HCT116 (cell line): ENCODE measurements around a stretch of chr9.

DNA sequence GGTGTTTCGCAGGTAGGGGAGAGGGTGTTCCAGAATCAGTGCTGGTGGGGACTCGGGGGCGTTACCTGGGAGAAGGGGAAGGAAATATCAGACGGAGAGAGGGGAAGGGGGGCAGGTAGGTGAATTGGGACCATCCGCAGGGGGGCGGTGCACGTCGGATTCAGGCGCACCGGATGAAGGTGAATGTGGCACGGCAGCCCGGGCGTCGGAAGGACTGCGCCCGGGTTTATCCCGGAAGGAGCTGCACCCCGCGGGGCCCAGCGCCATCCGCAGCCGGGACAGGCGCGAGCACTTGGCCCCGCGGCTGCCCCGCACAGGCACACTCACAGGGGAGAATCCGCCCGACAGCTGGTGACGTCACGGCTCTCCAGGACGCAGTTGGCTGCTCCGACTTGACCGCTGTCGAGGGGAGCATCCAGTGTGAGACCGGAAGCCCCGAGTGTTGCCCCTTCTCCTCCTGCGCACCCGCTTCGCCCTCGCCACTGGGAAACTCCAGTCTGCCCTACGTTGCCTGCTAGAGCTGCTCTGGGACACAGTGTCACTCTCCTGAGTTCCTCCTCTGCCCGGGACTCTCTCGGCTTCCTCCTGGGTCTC is 1.3 kb downstream of the CD72 start:
- RRBS: 81% methylated on average over 7 of the region's 44 CpGs

- RRBS: no CpG with 5 or more reads among the region's 15 CpGs
Observed at GRCh38 chr9:35699894-35700588, 10.3 kb upstream of the TPM2 start.

DNA sequence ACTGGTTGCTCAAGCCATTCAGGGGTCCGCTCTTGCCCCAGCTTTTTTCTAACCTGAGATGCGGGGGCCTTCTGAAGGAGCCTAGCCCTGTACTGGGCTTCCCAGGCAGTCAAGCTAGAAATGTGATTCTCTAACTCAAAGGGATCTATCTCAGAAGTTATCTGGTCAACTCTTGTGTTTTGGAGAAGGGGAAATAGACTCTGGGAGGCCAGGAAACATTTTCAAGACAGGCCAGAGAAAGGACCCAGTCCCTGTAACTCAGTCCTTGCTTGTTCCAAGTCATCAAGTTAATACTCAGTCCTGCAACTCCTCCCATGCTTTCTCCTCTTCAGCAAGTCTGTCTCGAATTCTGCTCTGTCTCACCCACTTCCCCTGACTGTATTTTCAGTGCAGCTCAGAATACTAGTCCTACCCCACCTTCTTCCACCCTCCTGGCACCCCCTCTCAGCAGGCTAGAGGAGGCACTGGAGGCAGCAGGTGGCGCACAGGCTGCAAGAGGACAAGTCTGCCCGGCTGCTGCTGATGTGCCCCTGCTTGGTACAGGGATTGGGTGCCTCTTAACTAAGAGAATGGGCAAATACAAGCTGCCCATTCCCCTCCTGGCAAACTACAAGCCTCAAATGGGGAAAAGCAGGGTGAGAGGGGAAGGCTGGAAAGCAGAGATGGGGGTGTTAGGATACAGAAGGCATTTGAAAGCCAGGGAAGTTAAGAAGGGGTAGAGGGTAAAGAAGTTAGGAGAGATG is 5.2 kb downstream of the TLN1 start:
- RRBS: no CpG with 5 or more reads among the region's 5 CpGs

DNA sequence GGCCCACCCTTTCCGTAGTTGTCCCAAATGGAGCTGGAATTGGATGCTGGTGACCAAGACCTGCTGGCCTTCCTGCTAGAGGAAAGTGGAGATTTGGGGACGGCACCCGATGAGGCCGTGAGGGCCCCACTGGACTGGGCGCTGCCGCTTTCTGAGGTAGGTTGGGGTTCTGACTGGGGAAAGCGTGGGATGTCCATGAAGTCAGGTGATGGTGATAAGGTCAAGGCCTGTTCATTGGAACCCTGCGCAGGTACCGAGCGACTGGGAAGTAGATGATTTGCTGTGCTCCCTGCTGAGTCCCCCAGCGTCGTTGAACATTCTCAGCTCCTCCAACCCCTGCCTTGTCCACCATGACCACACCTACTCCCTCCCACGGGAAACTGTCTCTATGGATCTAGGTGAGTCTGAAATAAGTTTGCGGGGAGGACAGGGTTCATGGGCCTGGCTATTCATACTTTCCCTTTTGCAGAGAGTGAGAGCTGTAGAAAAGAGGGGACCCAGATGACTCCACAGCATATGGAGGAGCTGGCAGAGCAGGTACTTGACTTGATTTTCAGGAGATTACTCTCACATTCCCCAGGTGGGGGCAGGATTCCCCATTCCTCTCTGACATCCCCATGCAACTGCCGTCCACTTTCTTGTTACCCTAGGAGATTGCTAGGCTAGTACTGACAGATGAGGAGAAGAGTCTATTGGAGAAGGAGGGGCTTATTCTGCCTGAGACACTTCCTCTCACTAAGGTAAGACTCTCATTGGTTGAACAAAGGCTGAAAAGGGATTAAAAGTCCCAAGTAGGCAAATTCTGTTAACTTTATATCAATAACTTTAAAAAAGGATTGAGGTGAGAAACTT is 506 bp downstream of the CREB3 start:
- RRBS: no CpG with 5 or more reads among the region's 15 CpGs

GRCh38 chr9:35740191-35740592 is 7.7 kb downstream of the CREB3 start:
- RRBS: no CpG with 5 or more reads among the region's 5 CpGs

DNA sequence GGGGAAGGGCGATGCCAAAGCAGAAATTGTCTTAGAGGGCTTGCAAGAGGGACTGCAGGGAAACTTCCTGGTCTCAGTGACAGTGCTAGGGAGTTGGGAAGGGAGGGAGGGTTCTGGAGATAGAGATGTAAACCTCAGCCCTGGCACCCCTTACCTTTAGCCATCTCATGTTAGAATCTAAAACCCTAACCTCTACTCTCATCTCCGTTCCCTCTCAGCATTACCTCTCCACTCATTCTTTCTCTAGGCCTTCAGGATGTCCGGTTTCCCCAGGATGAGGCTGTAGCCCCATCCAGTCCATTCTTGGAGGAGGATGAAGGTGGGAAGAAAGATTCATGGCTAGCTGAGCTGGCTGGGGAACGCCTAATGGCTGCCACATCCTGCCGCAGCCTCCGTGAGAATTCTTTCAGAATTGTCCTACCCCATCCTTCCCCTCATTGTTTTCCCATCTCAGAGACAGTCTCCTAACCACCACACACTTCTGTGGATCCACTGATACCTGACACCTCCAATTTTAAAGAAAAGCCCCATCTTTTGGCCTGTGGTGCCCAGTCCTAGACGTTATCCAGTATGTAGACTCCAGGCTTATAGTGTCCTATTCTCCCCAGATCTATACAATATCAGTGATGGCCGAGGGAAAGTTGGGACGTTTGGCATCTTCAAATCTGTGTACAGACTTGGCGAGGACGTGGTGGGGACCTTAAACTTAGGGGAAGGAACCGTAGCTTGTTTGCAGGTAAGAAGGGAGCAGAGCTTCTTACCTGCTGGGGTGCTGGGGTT is 2.1 kb downstream of the RGP1 start:
- RRBS: no CpG with 5 or more reads among the region's 12 CpGs

DNA sequence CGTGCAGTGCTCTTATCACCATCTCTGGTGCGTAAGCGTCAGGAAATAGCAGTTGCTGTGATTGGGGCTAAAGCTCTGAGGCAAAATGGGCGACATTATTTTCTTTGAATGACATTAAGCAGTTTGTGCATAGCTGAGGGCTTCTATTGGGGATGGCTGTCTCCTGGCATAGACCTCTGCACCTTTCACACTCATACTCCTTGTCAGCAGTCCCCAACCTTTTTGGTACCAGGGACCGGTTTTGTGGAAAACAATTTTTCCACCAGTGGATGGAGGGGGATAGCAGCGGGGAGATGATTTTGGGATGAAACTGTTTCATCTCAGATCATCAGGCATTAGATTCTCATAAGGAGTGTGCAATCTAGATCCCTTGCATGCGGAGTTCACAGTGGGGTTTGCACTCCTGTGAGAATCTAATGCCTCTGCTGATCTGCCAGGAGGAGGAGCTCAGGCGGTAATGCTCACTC is 1.2 kb upstream of the MSMP start:
- RRBS: no CpG with 5 or more reads among the region's 8 CpGs

GRCh38 chr9:35844347-35845216 is 15.6 kb downstream of the TMEM8B start:
- RRBS: no CpG with 5 or more reads among the region's 11 CpGs

GRCh38 chr9:35951705-35952227 is 6.2 kb downstream of the OR2S2 start:
- RRBS: no CpG with 5 or more reads among the region's 8 CpGs

DNA sequence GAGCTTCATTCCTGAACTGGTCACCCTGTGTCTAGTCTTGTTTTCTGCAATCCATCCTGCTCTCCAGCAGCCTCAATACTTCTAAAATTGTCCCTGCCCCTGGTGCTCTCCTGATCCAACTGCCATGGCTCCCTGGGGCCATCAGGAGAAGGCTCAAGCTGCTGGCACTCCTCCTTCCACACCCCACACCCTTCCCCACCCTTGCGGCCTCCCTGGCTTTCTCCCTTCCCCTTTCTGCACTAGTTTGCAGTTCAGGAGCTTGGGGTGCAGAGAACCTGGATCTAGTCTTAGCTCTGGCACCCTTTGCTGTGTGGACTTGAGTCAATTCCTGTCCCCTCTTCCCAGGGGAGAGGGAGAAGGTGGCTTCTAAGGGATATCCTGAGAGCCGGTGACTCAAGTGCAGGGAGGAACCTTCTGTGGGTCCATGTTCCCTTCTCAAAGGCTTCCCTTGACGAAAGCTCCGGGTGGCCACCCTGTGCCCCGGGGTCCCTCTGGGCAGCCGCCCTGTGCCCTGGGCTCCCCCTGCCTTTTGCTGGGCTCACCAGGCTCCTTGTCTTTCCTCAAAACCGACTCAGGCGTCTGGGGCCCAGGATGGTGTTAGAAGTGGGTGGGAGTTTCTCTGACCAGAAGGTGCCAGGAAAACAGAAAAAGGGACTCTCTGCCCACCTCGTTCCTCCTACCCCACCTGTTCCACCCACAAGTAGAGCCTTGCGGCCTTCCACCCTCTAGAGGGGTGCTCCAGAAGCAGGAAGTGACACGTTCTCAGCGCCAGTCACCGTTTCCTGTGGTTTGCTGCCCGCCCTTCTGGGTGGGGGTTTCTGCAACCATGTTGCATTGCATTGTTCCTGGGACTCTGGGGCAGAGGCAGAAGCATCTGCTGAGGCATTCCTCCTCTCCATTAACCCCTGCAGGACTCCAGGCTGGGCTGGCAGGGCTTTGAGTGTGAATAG is 15.0 kb downstream of the GLIPR2 start:
- RRBS: 96% methylated on average over 3 of the region's 14 CpGs

DNA sequence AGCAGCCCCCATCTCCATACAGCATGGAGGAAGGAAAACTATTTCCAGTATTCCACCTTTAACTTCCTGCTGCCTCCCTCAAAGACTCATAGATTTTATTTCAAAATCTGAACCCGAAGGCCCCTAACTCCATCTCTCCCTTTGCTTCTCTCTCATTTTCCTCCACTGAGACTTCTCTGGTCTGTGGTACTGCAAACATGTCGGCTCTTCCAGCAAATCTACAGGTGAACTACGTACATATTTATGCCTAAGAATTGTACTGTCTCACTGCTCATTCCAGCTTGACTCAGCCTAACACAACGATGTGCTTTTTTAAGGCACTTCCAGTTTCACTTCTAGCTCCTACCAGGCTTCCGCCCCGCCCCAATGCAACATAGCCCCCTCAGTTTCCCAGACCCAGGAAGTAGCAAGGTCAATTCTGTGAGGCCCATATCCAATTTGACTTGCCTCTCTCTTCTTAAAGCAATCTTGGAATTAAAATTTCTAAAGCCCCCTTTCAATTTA is 70.8 kb upstream of the RNF38 start:
- RRBS: no CpG with 5 or more reads among the region's 6 CpGs

DNA sequence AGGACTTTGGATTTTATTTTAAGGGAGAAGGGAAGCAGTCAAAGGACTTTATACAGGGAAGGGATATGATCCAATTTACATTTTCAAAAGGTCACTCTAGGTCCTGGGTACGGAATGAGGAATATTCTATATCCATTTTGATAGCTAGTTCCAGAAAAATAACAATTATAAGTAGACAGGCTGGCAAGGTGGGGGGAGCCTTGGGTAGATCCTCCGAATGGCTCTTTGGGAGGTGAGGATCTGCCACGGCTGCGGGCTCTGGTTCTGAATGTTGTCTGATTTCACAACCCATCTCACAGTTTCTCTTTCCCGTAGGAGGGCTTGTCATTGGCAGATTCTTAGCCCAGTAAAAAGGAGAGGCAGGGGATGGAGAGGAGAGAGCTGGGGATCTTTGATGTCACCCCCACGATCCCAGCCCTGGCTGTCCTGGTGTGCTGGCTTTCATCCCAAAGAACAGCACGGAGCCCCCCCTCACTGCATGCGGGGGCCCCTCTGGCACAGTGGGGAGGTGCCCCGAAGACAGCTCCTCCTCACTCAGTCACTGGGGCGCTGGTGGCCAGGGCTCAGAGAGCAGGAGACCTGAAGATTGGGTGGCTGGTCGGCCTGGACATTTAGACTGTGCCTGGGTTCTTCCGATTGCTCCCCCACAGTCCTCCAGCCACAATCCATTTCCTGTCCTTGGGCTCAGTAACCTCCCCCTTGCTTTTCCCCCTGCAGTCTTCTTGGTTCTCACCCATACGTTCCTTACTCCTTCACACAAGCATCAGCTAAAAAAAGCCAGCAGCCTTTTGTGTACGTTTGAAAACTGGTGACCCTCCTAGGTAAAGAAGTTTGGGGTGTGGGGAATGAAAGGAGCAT is 207.4 kb downstream of the MELK start:
- RRBS: no CpG with 5 or more reads among the region's 14 CpGs

DNA sequence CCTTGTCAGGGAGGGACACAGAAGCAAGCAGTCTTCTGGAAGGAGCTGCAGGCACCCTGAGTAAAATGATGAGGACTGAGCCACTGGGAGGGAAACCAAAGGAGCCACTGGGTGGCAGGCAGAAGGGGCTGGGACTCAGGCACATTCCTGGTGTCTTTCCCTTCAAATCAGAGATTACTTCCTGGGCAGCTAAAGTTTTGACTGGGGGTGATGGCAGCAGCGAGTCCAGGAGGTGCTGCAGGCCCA is 109.2 kb downstream of the PAX5 start:
- RRBS: no CpG with 5 or more reads among the region's 1 CpG

GRCh38 chr9:36999642-37000359 is 34.3 kb downstream of the PAX5 start:
- RRBS: no CpG with 5 or more reads among the region's 9 CpGs

DNA sequence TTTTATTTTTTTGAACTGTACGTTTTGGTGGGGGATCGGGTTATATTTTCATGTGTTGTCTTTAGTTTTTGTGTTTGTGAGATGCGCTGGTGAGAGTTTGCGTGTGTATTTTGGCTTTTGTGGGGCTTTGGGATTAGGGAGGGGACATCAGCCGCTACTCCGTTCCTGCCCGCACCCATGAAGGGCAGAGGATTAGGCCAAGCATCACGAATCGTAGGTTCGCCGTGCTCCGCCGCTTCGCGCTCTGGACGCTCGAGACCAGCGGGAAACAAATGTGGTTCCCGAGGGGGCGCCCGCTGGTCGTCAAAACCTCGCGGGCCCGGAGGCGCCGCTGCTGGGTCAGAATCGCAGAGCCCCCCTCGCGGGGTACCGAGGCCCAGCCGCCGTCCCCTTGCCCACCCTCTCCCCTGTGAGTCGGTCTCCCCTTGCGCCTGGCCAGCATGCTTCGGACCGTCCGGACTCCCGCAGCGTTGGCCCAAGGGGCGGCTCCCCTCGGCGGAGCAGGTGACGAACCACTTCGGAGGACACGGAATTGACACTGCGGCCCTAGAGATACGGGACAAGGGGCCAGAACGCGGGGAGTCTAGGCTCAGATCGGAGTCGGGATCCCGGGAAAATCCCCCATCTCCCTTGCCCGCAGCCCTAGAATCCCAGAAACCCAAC is 2.3 kb upstream of the PAX5 start:
- RRBS: no CpG with 5 or more reads among the region's 54 CpGs

GRCh38 chr9:37187048-37187675 is 66.8 kb downstream of the ZCCHC7 start:
- RRBS: no CpG with 5 or more reads among the region's 7 CpGs

GRCh38 chr9:37187779-37188069 is 67.3 kb downstream of the ZCCHC7 start:
- RRBS: no CpG with 5 or more reads among the region's 3 CpGs

DNA sequence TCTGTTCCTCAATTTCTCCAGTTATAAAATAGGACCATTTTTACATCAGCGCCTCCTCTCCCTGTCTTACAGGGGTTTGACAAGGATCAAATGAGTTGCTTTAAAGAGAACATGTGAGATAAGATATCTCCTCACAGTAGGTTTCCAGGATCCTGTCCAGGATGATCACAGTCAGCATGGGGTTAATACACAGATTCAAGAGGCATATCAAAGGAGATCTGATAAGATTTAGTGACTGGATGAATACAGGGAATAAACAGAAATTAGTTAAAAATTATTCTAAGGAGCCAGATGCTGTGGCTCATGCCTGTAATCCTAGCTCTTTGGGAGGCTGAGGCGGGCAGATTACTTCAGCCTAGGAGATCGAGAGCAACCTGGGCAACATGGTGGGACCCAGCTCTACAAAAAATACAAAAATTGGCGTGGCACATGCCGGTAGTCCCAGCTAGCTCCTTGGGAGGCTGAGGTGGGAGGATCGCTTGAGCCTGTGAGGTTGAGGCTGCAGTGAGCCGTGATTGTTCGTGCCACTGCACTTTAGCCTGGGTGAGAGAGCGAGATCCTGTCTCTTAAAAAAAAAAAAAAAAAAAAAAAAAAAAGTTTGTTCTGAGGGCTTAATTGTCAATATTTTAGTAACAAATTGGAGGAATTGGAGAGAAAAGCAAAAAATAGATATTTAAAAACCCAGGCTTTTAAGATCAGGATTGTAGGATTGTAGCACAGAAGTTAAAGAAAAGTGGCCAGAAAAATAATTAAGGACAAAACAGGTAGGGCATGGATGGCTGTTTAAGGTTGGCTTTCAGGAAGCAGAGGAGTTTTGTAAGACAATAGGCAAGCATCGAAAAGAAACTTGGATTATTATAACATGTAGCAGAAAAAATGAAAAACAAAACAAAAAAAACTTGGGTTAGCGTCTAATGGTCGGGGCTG is 138.1 kb downstream of the ZCCHC7 start:
- RRBS: no CpG with 5 or more reads among the region's 12 CpGs

DNA sequence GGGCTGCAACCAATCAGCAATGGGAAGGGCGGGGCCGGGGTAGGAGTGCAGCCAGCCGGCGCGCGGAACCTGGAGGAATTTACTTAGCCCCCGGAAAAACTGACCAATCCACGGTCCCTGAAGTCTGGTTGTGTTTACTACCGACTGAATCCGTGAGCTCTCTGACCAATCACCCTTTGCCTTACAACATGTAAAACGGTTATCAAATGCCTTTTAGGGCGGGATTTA is 160 bp upstream of the ZBTB5 start:
- RRBS: no CpG with 5 or more reads among the region's 12 CpGs

GRCh38 chr9:37511970-37513098 is 26.6 kb downstream of the POLR1E start:
- RRBS: no CpG with 5 or more reads among the region's 20 CpGs